HT-29 (cell line): Measurements from ENCODE around the gene ITGA4.

- RAMPAGE, long total RNA = no peak
These were observed 136.5 kb downstream of the TTN start for GRCh38 chr2:178670665-178671107.

DNA sequence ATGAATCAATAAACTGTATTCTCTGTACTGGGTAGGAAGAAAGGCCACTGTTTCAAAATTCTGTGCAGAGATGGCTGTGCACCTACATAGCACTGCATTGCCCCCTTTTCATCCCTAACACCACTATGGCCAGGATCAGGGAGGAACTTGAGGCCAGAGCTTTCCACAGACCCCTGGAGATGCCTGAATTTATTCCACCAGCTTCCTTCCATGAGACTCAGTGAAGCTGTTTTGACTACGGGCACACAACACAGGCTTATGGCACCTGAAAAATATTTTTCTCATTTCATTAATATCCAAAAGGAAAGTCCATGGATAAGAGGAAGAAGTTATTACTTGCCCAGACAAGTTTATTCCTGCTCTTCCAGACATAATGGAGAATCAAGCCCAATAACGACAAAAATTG is 52.3 kb downstream of the TTN start:
- RAMPAGE, long total RNA = no peak

- RAMPAGE, long total RNA = no peak
These were observed 8.2 kb downstream of the TTN start for GRCh38 chr2:178799004-178799444.

DNA sequence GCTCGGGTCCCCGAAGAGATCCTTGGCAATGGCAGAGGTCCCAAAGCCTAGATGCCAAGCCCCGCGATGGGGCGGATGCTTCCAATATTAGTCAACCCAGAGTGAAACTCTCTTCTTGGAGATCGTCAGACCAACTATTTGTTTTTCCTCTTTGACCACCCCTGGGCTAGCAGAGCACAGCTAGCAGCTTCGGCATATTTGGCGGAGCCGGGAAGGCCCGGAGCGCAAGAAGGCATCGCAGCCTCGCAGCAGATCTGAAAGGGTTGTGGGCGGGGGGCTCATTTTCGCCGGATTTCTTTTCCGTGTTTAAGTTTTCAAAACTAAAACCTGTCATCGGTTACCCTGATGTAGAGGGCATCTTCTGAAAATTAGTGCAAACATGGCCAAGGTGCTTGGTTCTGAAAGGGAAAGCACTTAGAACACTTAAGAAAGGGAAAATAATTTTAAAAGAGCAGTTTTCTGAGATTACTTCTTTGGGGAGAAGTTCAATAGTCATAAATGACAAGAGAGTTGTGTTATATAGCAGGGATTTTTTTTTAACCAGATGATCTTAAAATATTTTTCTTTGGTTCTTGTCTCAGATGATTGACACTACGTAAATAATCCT is 417 bp upstream of the ZNF385B start:
- RAMPAGE, long total RNA = no peak

DNA sequence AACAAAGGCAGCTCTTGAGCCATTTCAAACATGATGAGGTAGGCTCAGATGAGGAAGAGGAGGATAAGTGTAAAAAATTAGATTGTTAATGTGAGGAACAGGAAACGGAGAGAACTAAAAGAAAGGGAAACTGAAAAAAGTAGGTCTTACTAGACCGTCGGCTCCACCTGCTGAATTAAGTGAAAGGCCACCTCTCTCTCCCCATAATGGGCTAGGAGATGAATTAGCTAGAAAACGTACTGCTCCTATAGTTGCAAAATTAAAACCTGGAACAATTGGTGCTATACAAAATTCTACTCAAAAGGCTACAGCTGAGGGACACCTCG is 50.2 kb upstream of the CWC22 start:
- RAMPAGE, long total RNA = no peak

DNA sequence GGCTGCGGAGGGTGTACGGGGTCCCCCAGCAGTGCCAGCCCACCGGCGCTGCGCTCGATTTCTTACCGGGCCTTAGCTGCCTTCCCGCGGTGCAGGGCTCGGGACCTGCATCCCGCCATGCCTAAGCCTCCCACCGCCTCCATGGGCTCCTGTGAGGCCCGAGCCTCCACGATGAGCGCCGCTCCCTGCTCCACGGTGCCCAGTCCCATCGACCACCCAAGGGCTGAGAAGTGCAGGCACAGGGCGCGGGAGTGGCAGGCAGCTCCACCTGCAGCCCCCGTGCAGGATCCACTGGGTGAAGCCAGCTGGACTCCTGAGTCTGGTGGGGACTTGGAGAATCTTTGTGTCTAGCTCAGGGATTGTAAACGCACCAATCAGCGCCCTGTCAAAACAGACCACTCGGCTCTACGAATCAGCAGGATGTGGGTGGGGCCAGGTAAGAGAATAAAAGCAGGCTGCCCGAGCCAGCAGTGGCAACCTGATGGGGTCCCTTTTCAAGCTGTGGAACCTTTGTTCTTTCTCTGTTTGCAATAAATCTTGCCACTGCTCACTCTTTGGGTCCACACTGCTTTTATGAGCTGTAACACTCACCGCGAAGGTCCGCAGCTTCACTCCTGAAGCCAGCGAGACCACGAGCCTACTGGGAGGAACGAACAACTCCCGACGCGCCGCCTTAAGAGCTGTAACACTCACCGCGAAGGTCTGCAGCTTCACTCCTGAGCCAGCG is 288.7 kb upstream of the UBE2E3 start:
- RAMPAGE, long total RNA = no peak

GRCh38 chr2:180873159-180873687 is 107.2 kb upstream of the UBE2E3 start:
- RAMPAGE, long total RNA = no peak

DNA sequence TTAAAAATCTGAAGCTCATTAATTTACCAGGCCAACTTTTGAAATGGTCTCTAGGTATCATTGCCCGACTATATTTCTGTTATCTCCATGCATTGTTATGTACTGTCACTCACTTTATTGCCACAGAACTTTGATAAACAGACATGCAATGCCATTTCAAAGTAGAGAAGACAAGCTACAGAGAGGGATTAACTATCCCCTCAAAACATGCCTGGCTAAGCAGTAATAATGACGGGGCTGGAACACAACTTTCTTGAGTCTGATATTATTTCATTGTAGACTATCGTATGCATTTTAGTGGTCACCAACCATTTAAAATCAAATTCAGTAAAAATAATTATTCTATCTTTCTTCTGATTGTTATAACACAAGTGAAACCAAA is 147.5 kb upstream of the ITGA4 start:
- RAMPAGE, long total RNA = no peak

DNA sequence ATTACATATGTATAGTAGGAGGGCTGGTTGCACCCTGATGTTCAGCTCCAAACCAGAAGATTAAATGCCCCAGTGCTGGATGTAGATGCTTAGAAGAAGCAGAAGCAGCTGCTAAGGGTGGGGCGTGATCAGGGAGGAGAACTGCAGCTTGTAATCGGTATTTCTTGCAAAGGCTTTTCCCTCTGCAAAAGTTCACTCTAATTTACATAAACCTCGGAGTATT is 145.3 kb upstream of the ITGA4 start:
- RAMPAGE, long total RNA = no peak

- RAMPAGE, long total RNA = no peak
These were observed at the start of gene ITGA4 for GRCh38 chr2:181456619-181457725. ITGA4 (plus strand) TSS chr2:181457386.

DNA sequence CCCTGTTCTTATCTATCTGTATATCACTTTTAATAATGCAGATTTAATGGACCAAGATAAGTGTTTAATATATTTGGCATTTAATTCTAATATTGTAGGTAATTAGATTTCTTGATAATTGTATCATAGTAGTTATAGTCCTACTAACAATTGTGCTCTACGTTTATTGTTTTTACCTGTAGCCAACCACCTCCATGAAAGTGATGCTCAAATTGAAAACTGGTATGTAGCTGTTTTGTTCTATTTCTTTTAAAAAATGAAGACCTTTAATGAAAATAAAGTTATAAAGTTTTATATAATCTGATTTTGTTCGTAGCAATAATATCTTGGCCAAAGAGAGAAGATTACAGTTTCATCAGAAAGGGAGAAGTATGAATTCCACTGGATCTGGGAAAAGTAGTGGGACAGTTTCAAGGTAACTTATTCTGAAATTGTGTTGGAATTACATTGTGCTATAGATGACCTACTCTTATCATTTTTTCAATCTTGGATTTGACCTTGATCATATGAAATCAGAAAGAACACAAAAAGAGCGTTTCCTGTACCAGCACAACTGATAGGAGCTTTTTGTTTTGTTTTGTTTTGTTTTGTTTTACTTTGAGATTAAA is 7.3 kb downstream of the ITPRID2 start:
- RAMPAGE, long total RNA = no peak

DNA sequence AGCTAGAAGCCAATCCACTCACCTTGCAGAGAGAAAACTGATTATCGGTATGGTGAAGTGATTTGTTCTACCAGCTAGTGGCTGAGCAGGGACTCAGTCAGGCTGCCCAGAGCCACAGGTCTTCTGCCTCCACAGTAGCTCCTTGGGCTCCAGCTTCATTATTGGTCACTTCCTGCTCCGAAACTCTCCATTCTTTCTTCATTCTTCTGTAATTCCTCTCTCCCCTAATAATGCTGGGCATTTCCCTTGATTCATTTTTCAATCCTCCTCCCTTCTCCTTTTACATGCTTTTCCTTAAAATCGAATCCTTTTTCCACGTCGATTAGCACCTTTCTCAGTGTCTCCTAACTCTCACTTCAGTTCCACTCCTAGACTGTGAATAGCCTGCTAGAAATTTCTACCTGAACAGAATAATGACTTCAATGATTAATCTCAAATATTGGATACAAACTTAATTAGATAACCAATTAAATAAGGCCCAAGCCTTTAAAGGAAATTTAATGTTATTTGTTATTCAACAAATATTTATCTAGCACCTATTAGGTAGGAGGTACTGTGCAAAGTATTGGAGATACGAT is 17.9 kb downstream of the PDE1A start:
- RAMPAGE, long total RNA = no peak

- RAMPAGE, long total RNA = no peak
These were observed 96.1 kb upstream of the PDE1A start for GRCh38 chr2:182522991-182523365.

DNA sequence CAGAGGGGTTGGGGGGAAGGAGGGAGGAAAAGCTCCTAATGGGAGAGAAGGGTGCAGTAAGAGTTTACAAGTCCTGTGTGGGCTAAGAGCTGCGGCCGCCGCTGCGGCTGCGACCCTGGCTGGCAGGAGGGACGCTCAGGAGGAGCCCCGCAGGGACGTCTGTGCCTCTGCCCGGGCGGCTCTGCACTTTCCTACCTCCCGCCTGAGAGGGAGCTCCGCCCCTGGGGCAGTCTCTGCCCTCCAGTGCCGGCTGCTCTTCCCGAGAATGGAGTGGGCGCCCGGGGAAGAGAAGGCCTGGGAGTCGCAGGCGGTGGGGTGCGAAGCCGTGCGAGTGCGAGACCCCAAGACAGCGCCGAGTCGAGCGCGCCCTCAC is 549 bp upstream of the FRZB start:
- RAMPAGE, long total RNA = no peak

DNA sequence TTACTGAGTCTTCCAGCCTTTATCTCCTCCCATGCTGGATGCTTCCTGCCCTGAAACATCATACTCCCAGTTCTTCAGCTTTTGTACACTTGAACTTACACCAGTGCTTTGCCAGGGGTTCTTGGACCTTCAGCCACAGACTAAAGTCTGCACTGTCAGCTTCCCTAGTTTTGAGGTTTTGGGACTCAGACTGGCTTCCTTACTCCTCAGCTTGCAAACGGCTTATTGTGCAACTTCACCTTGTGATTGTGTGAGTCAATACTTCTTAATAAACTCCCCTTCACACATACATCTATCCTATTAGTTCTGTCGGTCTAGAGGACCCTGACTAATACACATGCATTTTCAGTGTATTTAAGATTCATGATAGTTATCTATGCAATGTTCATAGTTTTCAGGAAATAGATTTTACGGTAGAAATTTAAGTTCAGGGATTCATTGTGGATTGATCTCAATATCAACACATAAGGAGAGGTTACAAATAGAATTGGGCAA is 35.8 kb upstream of the ZNF804A start:
- RAMPAGE, long total RNA = no peak

DNA sequence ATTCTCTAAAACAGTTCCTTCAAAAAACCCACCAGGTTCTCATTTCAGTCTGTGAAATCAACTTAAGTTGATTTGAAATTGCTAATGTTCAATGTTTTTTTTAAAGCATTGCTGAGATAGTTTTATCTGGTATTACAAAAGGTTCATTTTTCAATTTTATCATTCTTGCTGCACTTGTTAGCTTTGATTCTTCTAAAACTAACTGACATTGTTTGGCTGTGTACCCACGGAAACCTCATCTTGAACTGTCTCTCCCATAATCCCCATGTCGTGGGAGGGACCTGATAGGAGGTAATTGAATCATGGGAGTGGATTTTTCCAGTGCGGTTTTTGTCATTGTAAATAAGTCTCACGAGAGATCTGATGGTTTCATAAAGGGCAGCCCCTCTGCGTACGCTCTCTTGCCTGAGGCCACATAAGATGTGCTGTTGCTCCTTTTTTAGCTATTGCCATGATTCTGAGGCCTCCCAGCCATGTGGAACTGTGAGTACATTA is 331.4 kb upstream of the FSIP2 start:
- RAMPAGE, long total RNA = no peak

GRCh38 chr2:186439987-186440116 is 46.2 kb upstream of the ZC3H15 start:
- RAMPAGE, long total RNA = no peak

DNA sequence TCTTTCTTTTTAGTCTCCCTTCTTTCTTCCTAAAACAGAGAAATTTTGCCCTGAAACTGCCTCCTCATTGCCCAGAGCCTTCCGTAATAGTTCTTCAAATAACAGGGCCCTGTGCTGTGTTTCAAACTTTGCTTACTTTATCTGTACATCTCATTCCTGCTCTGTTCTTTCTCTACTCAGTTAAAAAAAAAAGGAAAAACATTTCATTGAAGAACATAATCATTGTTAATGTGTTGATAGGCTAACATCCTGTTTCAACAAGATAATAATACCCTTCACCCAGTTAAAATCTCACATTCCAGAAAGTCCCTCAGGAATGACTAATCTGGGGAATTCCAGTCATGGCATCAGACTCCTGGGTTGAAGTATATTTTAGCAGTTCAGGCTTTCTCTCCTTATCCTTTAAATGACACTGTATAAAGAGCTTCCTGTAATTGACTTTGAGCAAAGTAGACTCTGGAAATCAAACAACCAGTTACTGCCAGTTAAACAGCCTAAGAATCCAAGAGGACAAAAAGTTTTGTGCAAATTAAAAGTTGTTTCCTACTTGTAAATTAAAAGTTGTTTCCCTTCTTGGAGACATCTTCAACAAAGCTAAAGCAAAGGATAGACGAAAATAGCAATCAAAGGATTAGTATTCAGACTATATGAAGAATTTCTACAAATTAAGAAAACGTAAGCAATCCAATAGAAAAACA is 45.5 kb upstream of the ITGAV start:
- RAMPAGE, long total RNA = no peak

- RAMPAGE, long total RNA = no peak
These were observed 15.3 kb downstream of the ITGAV start for GRCh38 chr2:186605064-186605570.

DNA sequence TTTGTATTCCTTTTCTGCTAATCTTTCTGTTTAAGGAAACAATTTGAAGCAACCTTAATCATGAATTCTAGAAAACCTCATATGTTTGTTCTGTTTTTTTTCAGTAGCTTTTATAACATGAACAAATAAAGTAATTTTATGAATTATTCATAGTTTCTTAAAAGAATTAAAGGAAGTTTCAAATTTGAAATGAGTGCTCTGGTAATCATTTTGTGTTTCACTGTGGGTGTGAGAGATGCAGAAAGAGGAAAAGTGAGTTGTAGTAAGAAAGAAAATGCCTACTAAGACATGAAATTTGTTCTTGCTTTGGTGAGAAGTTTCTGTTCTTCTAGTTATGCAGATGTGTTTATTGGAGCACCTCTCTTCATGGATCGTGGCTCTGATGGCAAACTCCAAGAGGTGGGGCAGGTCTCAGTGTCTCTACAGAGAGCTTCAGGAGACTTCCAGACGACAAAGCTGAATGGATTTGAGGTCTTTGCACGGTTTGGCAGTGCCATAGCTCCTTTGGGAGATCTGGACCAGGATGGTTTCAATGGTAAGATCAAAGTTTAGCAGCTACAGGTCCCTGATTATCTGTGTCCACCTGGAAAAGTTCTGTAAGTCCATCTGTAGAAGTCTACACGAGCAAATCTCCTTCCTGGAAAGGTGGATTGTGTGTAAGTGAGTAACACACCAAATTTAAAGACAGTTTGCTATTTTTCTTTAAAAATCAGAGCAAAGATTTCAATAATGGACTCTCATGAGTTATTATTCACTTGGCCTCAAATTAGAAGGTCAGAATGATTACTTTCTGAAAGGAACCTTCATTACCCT is 51.4 kb downstream of the ITGAV start:
- RAMPAGE, long total RNA = no peak